Peripheral blood mononuclear cell (primary cell): Measurements from ENCODE around the genes RPS4Y2 and CDY1.

GRCh38 chrY:6909828-6910265 lies 650 bp upstream of the TBL1Y start:
- PRO-cap, 8 experiments, result no peak in any of the 8 experiments

- PRO-cap, 8 experiments, result peak in 1 of 8 experiments; most common plus-strand start chrY:7276158 (in 1); most common minus-strand start chrY:7276107 (in 1)
These were observed 364.2 kb upstream of the AMELY start for GRCh38 chrY:7275545-7276335.

- PRO-cap, 8 experiments, result peak in 3 of 8 experiments; most common plus-strand start chrY:7284228 (in 3)
These were observed 372.4 kb upstream of the AMELY start for GRCh38 chrY:7283981-7284313.

GRCh38 chrY:8867833-8868202 lies 469.4 kb upstream of the TSPY4 start:
- PRO-cap, 8 experiments, result peak in 1 of 8 experiments; most common minus-strand start chrY:8867958 (in 1)

DNA sequence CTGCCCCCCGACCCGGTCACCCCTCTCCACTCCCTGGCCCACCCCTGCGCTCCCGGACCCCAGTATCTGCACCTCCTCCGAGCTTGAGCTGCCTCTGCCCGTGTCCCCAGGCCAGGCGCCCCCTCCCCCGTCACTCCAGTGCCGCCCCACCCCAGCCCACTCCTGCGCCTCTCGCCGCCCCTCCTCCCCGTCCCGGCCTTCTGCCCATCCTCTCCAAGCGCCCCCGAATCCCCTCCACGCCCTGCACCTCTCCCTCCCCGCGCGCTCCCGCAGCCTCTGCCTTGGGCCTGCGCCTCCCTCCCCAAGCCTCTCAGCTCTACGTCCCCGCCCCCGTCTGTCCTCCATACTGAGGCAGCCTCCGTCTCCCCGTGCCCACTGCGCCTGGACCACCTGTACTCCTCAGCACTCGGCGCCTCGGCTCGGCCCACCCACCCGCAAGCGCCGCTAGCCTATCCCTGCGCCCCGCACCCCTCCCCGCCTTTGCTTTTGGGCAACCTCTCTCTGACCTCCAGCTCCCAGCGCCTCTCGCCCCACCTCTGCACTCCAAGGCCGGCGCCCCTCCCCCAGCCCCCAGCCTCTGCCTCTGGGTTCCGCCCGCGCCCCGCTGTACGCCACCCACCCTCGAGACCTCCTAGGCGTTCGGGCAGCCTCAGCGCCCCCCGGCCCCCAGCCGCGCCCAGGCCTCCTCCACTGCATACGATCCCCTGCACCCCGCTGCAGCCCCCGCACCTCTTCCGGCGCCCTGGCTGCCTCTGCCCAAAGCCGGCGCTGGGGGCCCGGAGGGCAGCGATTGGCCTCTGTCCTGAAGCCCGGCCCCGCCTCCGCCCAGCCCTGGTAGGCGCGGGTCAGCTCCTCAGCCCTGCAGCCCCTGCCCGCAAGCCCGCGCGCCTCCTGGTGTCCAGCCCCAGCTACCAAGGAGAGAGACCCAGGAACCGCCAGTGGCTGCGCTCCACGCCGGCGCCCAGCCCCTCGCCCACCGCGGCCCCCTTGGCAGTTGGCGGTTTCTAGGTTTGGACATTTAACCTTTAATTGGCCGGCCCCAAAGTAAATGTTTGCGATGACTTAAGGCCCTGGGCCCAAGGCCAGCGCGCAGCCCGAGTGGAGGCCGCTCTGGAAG lies 279.9 kb upstream of the USP9Y start:
- PRO-cap, 8 experiments, result no peak in any of the 8 experiments

- PRO-cap, 8 experiments, result peak in 3 of 8 experiments; most common plus-strand start chrY:12919101 (in 3)
These were observed 14.2 kb downstream of the DDX3Y start for GRCh38 chrY:12918944-12919178.

DNA sequence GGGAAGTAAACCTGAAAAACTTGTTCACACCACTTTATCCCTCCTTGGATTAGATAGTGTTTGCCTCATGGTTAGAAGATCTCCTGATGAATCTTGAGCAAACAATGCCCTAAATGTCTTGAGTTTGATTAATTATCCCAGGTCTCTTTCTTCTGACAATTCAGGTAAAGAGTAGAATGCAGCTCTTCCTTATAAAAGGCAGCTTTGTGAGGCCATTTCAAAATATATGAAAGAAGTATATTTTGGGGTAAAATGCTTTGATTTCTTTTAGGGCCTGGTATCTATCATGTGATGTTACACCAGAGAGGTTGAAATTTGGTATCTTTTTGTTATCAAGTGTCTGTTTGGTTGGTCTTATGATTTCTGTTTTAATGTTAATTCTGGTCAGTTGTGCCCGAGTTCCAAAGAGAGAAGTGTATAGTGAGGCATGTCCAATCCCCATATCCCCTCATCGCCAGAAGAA lies 34.9 kb downstream of the NLGN4Y start:
- PRO-cap, 8 experiments, result no peak in any of the 8 experiments

DNA sequence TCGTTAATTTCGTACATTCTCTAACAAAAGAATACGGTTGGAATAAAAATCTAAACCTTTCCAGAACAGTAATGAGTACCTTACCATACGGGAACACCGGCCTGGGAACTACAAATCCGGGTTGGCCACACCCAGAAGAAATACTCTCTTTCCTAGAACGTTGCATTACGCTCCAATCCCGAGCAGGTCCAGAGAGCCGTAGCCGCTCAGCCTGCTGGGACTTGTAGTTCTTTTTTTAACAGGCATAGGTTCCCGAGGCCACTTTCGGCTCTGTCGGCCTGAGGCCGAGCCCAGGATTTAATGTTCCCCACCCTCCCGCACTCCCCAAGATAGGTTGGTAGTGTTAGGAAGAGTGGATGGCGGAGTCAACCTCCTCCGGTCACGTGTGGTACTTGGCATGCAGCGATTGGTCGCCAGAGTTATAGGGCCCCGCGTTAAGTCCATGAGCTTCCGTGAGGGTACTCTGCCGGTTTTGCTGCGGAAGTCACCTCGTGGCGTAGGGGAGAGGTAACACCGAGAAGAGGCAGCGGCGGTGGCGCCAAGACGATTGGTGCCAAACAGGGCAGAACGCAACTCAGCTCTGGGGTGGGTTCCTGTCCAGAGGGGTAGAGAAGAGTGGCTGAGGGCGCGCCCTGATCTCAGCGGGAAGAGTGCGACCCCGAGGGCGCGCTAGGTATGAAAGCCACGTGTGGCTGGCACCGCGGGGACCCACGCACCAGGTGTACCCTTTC lies 177.5 kb downstream of the KDM5D start:
- PRO-cap, 8 experiments, result peak in 4 of 8 experiments; most common plus-strand start position 516 of the sequence (in 2); most common minus-strand start position 217 of the sequence (in 1)

DNA sequence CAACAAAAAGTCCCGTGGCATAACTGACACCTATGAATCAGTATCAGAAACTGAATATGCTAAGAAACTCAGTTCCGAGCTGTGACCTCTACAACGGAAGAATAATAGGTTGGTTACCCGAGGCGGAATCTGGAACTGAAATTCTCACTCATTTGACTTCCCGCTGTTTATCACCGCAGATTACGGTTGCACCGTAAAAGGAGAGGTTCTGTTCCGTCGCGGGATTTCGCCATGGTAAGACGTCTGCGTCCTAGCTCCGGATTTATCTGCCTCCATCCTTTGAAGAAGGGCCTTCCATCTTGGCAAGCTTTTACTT lies at the start of gene RPS4Y2:
Gene RPS4Y2, plus strand, starts transcription at position 176 of the 316 bp plus-strand sequence.
- PRO-cap, 8 experiments, result no peak in any of the 8 experiments

GRCh38 chrY:25621765-25622405 lies at the start of gene CDY1:
TSS of gene CDY1 (plus strand) at chrY:25622117.
- PRO-cap, 8 experiments, result no peak in any of the 8 experiments